ENCODE measurements around the genes CSRNP2, POU6F1 and ACVR1B.

- PRO-cap, 2 experiments: no peak in any of the 2 experiments
These were observed 43.4 kb upstream of the LIMA1 start for GRCh38 chr12:50326582-50327195.

- PRO-cap, 2 experiments: peak in 1 of 2 experiments; most common plus-strand start chr12:50485026 (in 1)
These were observed 19.9 kb upstream of the DIP2B start for GRCh38 chr12:50484874-50485248.

- PRO-cap, 2 experiments: no peak in any of the 2 experiments
These were observed 167 bp upstream of the DIP2B start for GRCh38 chr12:50504726-50504910.

DNA sequence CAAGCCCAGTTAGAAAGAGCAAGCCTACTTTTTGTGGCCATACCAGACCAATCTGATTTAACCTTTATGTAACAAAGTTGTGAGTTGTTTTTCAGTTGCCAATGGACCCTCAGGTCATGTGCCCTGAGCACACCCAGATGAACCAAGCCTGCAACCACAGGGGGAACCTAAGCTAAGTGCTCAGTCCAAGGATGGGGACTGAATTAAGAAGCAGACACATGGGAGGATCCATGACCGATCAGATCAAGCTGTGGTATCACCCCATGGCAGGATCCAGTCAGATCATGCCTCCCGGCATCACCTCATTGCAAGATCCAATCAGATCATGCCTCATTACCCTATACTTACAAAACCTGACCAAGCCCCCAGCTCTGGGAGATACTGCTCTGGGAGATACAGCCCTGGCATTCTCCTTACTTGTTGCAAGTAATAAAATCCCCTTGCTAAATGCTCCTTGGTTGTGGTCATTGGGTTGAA lies 8.8 kb downstream of the METTL7A start:
- PRO-cap, 2 experiments: no peak in any of the 2 experiments

DNA sequence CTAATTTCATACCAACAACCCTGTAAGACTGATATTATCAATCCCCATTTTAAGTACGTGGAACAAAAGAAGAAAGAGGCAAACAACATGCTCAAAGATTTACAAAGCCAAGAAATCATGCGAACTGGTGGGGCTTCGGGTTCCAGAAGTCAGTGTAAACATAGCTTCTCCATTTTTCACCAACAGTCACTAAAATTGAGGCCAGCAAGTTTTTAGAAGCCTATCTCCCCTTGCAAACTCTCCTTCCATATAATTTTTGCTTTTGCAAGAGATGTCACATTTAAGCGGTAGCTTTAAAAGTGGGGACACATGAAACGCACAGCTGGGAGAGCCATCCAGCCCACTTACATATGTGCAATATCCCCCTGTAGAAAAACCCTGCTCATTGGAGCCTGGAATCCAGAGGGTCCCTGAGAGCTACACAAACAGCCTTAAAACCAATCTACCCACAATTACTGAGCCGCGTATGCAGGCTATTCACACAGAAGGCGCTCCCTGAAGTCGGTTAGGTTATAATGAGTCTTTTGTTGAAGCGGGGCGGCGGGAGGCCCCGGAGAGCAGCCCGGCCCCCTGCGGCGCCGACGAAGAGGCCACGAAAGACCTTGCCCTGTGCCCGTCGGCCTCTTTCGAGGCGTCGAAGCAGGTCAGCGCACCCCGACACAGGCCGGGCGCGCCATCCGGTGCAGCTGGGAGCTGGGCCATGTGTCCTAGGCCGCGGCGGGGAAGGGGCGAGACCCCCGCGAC lies 687 bp downstream of the SLC11A2 start:
- PRO-cap, 2 experiments: peak in 2 of 2 experiments; most common plus-strand start position 449 of the sequence (in 1); most common minus-strand start position 457 of the sequence (in 1)

DNA sequence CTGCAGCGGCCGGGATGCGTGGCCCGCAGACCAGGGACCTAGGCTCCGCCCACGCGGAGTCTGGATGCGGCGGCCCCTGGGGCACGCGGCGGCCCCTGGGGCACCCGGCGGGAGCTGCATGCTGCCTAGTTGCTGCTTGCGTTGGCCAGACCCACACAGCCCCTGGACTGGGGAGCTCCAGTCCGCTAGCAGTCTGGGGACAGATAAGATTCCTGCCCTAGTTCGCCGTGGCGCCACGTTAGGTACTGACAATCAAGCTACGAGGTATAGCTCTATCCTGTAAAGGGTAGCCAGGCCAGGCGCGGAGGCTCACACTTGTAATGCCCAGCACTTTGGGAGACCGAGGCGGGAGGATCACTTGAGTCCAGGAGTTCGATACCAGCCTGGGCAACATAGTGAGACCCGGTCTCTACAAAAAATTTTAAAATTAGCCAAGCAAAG lies 291 bp upstream of the SLC11A2 start:
- PRO-cap, 2 experiments: peak in 2 of 2 experiments; most common plus-strand start position 57 of the sequence (in 2)

DNA sequence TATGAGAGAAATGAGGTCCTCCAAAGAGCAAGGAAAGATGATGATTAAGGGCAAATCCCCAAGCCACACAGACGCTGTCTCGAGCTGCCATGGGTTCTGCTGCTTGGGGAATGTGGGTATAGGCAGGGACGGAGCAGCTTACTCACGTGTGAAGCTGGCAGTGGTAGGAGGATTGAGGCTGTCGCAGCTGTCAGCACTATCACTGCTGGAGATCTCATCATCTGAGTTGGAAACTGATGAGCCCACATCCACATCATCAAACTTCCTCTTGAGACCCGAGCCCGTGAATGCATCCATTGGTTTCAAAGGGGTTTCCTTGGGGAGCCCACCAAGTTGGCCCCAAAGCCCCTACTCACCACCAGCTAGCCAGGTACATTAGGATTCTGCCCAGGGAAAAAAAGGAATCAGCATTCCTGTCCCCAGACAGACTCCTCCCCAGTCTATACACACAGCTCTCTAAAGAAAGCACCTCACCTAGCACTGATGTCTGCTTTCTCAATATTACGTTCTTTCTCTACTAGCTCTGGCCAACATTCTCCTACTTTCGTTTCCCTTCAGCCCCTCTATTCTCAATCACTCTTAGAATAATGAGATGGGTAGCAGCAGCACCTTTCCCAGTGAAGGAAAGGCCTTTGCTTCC lies 7.0 kb downstream of the CSRNP2 start:
- PRO-cap, 2 experiments: no peak in any of the 2 experiments

GRCh38 chr12:51082227-51082534 lies 1.2 kb downstream of the CSRNP2 start:
- PRO-cap, 2 experiments: no peak in any of the 2 experiments

GRCh38 chr12:51083503-51084029 lies at the start of gene CSRNP2:
CSRNP2 (minus strand) TSS chr12:51083596.
- PRO-cap, 2 experiments: peak in 2 of 2 experiments; most common plus-strand start chr12:51083733 (in 1); most common minus-strand start chr12:51083596 (in 2)

- PRO-cap, 2 experiments: peak in 2 of 2 experiments; most common plus-strand start chr12:51217636 (in 1)
These were observed 421 bp downstream of the POU6F1 start for GRCh38 chr12:51217547-51217734.

- PRO-cap, 2 experiments: peak in 2 of 2 experiments; most common plus-strand start chr12:51218485 (in 2); most common minus-strand start chr12:51217853 (in 2)
These were observed at the start of gene POU6F1 for GRCh38 chr12:51217735-51218697. POU6F1 (minus strand) TSS chr12:51218062.

DNA sequence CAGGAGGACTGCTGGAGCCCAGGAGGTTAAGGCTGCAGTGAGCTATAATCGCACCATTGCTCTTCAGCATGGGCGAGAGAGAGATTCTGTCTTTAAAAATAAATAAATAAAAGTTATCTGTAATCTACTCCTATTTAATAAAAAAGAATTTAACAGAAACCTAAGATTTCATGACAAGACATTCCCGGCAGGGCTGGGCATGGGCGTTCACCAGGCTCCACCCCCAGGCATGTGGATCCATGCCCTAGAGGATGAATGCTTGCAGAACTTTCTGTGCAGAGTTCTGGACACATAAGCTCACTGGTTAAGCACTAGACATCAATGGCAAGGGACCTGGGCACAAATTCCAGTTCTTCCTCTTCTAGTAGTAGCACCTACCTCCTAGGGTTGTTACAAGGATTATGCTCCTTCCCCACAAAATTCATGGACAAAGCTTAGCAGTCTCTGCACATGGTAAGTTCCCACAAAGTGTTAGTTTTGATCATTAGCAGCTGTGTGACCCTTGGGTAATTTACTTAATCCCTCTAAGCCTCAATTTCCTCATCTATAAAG lies 10.0 kb downstream of the GALNT6 start:
- PRO-cap, 2 experiments: no peak in any of the 2 experiments

GRCh38 chr12:51389395-51390115 lies 1.7 kb downstream of the GALNT6 start:
- PRO-cap, 2 experiments: no peak in any of the 2 experiments

- PRO-cap, 2 experiments: no peak in any of the 2 experiments
These were observed 29.7 kb downstream of the SLC4A8 start for GRCh38 chr12:51454045-51455010.

GRCh38 chr12:51550839-51551069 lies 40.3 kb upstream of the SCN8A start:
- PRO-cap, 2 experiments: no peak in any of the 2 experiments

DNA sequence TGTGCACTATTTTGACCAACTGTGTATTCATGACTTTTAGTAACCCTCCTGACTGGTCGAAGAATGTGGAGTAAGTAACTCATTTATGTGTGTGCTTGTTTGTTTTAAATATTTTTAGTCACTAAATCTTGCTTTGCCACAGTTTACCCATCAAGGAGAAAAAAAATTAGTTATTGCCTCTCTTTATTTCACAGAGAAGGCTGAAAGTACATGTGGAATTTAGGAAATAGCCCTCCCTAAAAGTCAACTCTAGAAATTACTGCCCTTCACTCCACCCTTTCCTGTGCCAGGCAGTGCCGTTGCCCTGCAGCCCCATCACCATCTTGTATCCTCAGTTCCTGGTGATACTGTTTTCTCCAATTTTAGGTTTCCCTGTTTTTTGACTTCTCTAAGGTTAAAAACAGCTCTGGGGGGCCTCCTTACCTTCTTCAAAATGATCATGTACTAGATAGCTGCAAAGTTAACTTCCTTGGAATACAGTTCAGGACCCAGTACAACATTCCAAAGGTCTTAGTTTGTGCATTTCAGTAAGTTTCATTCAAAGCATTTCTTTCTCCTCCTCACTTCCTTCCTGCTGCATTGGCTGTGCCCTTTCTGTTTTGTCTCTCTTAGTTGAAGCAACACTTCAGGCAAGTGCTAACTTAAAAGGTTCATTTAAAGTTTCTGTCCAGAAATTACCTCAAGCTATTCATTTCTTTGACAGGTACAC lies 95.5 kb downstream of the SCN8A start:
- PRO-cap, 2 experiments: no peak in any of the 2 experiments

DNA sequence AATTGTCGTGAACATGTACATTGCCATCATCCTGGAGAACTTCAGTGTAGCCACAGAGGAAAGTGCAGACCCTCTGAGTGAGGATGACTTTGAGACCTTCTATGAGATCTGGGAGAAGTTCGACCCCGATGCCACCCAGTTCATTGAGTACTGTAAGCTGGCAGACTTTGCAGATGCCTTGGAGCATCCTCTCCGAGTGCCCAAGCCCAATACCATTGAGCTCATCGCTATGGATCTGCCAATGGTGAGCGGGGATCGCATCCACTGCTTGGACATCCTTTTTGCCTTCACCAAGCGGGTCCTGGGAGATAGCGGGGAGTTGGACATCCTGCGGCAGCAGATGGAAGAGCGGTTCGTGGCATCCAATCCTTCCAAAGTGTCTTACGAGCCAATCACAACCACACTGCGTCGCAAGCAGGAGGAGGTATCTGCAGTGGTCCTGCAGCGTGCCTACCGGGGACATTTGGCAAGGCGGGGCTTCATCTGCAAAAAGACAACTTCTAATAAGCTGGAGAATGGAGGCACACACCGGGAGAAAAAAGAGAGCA lies 7.9 kb downstream of the TMDD1 start:
- PRO-cap, 2 experiments: no peak in any of the 2 experiments

GRCh38 chr12:51820037-51820303 lies 5.2 kb upstream of the TMDD1 start:
- PRO-cap, 2 experiments: no peak in any of the 2 experiments

DNA sequence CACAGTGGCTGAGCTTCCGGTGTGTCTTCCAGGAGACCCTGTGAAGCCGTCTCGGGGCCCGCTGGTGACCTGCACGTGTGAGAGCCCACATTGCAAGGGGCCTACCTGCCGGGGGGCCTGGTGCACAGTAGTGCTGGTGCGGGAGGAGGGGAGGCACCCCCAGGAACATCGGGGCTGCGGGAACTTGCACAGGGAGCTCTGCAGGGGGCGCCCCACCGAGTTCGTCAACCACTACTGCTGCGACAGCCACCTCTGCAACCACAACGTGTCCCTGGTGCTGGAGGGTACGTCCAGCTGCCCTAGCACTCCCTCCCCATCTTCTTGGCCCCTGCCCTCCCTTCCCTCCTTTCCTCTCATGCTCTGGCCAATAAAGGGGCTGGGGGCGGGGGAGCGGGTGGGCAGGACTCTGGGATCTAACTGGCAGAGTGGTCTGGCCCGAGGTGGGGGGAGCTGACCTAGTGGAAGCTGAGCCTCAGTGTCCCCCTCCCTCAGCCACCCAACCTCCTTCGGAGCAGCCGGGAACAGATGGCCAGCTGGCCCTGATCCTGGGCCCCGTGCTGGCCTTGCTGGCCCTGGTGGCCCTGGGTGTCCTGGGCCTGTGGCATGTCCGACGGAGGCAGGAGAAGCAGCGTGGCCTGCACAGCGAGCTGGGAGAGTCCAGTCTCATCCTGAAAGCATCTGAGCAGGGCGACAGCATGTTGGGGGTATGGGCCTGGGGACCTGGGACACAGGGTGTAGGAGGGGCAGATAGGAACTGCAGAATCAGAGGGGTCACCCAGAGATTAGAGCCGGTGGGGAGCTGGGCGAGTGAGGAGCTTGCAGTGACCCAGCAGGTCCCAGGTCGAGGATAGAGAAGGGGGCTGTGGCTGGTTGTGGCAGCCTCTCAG lies 6.0 kb downstream of the ACVRL1 start:
- PRO-cap, 2 experiments: no peak in any of the 2 experiments

- PRO-cap, 2 experiments: peak in 2 of 2 experiments; most common plus-strand start chr12:51951706 (in 1); most common minus-strand start chr12:51951473 (in 1)
These were observed at the start of gene ACVR1B for GRCh38 chr12:51950852-51952228. ACVR1B (plus strand) TSS chr12:51951699.

Data from psoas muscle (tissue), 2 donors.